A375 (cell line): ENCODE data around the genes GPR52, MRPS14, ASTN1 and BRINP2.

GRCh38 chr1:174265136-174265839 is 106.0 kb downstream of the RABGAP1L start:
- RAMPAGE, long total RNA, result no peak

DNA sequence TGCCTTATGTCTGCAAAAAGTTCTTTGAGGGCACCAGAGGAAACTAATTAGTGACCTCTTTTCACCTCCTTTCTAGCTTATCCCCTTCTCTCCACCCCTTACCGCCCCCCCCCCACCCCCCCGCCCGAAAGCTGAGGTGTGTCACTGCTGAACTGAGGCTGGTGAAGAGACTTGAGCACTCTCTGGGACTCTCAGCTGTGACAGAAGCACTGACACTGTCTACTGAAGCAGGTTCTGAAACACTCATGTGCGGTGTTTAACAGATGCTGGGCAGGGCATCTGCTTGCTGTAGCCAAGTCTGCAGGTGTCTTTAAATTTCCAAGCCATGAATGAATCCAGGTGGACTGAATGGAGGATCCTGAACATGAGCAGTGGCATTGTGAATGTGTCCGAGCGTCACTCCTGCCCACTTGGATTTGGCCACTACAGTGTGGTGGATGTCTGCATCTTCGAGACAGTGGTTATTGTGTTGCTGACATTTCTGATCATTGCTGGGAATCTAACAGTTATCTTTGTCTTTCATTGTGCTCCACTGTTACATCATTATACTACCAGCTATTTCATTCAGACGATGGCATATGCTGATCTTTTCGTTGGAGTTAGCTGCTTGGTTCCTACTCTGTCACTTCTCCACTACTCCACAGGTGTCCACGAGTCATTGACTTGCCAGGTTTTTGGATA is at the start of gene GPR52:
Gene GPR52 (plus strand): TSS at position 178 of the 681 bp plus-strand sequence.
- RAMPAGE, long total RNA, result no peak

GRCh38 chr1:174522635-174523209 is 75.0 kb downstream of the GPR52 start:
- RAMPAGE, long total RNA, result no peak

DNA sequence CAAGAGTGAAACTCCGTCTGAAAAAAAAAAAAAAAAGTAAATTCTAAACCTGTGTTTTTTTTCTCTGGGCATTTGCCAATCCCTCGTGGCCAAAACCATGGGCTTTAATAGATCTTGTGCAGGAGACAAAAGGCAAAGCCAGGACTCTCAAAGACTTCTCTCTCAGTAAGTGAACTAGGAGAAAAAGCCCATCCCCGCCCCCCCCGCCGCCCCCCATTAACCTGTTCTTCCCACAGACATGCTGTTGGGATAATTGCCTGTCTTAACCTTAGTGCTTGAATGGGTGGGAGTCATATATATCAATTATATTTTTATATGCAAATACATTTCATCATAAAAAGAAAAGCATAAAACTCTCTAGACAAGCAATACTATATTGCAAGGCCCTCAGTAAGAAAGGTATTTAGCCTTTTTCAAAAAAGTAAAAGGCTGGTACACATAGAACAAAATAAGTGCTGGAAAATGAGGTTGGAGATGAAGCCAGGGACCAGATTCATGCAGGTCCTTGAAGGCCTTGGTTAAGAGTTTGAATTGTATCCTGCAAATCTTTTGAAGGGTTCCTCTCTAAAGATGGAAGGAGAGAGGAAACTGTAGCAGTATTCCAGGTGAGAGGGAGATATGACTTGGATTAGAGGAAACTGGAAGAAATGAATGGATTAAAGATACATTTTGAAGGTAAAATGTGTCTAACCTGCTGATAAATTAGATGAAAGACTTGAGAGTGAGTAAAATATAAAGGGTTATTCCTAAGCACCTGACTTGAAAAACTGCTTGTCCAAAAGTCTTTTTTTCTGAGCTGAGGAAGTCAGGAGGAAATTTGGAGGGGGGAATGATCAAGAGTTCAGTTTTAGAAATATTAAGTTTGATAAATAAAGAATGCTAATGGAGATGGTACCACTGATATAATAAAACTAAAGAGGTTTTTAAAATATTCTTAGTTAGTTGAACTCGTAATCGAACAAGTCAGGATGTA is 165.1 kb upstream of the CACYBP start:
- RAMPAGE, long total RNA, result no peak

DNA sequence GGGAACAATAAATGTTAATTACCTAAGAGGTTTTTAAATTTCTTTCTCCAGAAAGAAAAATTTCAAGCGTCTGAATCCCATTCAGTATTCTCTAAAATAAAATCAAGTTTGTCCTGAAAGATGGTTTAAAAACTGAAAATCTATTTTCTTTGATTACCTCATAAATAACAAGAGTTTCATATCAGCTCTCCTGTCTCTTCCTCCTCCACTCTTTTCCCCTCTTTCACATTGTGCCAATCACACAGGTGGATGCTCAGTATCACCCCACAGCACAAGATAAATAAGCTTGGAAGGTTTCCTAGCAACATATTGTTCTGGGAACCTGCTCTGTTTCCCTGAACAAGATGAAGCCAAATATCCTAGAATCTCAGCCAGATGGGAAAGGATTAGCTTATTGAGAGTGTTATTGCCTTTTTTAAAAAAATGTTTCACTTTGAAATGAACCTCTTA is 45.7 kb upstream of the CACYBP start:
- RAMPAGE, long total RNA, result no peak

GRCh38 chr1:174998143-174999115 is 1.3 kb upstream of the CACYBP start:
- RAMPAGE, long total RNA, result no peak

- RAMPAGE, long total RNA, result no peak
These were observed at the start of gene MRPS14 for GRCh38 chr1:175022912-175023995. TSS of gene MRPS14 (minus strand) at chr1:175023425.

GRCh38 chr1:175044222-175044463 is 20.9 kb upstream of the MRPS14 start:
- RAMPAGE, long total RNA, result no peak

DNA sequence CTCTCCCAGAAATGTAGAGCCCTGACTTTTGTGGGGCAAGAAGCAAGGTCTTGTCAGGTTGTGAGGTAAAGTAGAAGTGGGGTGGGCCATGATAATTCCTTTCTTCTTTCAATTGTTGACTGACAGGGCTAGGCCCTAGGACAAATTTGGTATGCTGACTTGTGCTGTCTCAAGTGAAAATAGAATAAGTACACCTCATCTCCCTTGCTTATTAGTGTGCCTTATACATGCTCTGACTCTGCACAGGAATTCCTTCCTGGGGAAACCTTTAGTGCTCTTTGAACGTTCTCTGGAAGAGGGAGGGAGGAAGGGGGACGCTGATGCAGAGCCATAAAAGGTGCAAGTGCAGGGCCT is 26.0 kb upstream of the KIAA0040 start:
- RAMPAGE, long total RNA, result no peak

DNA sequence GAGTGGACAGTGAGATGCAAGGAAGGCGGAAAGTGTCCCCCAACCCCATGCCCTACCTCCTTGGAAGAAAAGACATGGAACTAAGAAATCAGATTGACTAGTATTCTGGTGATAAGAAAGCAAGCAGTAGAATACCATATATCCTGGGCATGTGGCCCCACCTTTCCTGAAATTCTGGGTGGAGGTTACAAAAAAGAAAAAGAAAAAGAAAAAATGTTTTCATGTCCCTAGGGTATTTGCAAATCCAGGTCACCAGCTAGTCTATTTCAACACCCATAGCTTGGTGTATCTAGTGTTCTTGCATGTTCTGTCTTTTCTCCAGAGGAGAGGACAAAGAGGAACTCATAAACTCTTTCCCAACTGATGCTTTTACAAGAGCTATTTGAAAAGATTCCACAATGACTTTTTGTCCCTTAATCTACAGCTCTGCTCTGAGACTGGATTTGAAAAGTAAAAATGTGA is 126.4 kb upstream of the KIAA0040 start:
- RAMPAGE, long total RNA, result no peak

DNA sequence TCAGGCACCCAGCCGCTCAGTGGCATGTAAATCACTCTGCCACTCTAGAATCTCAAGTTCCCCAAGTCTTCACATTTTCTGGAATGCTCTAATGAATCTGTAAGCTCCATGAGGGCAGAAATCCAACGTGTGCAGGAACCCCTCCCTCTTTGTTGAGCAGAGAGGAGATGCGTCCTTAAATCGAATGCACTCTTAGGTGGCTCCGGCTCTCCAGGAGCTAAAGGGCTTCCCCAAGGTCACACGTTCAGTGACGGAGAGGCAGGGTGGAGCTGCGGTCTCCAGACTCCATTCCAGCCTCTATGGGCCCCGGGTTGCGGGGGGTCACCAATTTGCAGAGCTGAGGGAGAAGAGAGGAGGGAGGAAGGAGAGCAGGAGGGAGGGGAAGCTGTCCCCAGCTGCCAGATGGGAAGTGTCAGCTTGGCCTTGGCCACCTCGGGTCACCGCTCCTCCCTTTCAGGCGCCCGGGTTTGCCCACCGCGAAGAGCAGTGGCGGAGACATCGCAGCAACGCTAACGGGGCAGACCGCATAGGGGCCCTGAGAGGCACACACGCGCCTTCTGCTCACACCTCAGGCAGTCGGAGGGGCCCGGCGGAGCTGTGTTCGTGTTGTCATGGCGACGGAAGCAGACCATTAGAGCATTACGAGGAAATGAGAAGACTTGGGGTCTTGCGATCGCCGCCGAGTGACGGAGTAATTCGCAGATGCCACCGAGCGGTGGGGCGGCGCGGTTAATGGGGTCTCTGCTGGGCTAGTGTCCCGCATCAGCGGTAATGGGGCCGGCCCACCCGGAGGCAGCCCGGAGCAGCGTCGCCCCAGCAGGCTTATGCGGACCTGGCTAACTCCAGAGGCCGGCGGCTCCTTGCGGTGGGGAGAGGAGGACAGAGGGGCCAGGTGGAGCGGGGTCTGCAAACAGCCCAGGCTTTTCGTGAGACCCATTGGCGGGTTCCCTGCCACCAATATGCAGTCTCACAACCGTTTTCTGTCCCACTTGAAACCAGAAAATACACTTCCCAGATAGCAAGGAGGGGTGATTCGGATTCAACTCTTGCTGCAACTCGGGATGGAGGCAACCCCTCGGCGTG is 144.2 kb downstream of the TNR start:
- RAMPAGE, long total RNA, result no peak

GRCh38 chr1:176040122-176040890 is 166.8 kb downstream of the COP1 start:
- RAMPAGE, long total RNA, result no peak

DNA sequence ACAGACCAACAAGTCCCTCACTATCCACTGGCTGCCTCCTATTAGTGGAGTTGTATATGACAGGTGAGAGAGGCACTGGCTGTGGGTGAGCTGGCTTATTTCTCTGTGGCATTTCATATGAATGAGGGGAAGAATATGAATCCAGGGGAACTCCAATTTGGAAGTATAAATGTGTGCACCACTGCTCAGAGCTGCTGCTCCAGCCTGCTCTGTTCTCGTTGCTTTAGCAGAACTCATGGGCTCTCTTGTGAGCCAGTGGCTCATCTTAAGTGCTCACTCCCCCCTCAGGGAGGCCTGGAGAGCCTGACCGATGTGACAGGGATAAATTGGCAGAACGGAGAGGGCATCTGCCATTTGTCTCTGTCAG is 229.3 kb downstream of the PAPPA2 start:
- RAMPAGE, long total RNA, result no peak

DNA sequence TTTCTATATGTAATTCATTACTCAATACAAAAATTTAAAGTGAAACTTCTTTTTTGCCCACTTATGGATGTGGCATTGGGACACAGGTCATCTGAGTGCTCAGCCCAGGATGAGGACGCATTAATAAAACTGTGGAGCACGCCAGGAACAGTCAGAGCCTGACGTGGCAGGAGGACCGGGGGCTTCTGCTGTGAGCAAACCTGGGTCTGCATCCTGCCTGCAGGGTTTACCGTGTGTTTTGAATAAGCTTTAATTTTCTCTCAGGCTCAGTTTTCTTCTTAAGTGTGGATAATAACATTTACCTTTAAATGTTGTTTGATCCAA is 323.5 kb downstream of the PAPPA2 start:
- RAMPAGE, long total RNA, result no peak

DNA sequence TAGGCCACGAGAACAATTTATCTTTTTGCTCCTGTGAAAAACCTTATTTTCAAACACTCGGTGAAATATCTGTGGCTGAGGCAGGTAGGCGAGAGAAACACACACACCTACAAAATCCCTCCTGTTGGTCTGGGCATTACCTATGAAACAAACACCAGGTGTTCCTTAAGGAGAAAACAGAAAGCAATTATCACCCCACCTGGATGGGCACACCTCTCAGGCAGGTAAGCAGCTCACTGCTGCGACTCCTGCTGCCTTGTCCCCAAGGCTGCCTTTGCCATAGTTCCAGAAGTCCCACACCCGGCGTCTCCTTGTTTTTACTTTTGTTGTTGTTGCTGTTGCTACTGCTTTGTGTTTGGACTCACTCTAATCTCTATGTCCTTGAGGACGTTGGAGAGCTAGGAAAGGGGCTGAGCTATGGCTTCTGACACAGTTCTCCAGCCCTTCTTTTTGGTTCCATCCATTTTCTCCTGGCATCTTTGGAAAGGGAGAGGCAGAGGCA is 271.0 kb downstream of the ASTN1 start:
- RAMPAGE, long total RNA, result no peak

- RAMPAGE, long total RNA, result no peak
These were observed at the start of gene ASTN1 for GRCh38 chr1:177163880-177165134. TSS of gene ASTN1 (minus strand) at chr1:177164712.

- RAMPAGE, long total RNA, result no peak
These were observed at the start of gene BRINP2 for GRCh38 chr1:177170494-177171185. TSS of gene BRINP2 (plus strand) at chr1:177170958.

DNA sequence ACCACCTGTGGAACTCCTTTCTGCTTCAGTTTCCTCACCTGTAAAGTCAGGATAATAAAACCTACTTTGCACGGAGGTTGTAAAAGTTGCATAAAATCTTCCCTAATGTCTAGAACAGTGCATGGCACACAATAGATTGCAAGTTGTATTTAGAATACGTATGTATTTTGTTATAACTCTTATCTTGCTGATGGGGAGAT is 226.8 kb downstream of the SEC16B start:
- RAMPAGE, long total RNA, result no peak

DNA sequence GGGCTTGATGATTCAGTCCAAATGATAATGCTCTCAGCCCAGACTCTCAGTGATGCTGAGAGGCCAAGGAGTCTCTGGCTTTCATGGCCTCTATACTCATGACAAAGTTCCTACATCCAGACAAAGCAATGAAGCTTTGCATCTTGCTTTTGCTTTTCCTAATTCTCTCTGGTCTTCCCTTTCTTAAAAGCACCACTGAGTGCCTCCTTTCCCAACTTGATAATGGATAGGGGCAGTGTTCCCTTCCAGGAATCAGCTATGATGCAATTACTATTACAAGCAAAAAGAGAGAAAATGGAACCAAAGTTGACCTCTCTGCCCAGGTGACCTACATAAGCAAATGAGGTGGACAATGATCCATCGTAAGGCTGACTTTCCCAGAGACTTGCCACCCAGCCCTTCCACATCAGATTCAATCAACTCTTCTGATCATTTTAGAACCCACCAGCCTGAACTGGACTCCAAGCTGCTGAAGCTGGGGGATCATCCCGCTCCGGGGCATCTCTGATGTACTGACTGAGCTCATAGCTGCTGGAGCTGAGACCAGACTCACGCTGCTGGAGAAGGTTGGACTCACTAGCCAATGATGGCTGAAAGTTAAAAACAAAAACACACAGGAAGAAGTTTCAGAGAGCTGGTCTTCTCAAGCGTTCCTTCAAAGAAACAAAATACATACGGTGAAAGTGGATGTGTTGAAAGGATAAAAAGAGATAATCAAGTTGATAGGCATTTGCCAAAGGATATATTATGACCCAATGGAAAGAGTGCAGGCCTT is 8.5 kb downstream of the SEC16B start:
- RAMPAGE, long total RNA, result no peak

DNA sequence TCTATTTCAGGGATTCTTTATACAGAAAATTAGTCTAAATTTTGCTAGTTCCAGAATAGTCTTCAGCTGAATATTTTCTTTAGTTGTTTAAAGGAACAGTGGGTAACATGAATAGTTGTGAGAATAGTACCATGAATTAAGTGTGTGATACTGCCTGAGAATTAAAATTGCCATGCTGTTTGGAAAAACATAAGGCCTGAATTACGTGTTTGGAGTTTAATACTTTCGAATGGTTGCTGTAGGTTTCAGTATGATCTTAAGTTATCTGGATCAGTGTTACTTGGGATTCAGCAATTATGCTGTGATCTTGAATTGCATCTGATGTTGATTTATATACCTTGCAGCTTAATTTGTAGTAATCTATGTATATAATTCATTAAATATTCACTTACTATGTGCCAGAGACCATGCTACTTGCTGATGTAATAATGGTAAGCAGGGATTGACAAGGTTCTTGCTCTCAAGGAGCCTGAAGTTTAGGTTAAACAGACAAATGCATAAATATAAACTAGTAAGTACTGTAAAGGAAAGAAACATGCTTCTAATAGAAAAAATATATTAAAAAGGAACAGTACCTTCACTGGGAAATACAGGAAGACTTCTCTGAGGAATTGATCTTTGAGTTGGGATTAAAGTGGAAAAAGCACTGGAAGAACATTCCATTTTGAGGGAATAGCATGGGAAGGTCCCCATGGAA is 83.2 kb downstream of the RASAL2 start:
- RAMPAGE, long total RNA, result no peak